ENCODE measurements around a stretch of chr16.

- RRBS, result 1% methylated on average over 53 of the region's 95 CpGs
Observed at GRCh38 chr16:30658553-30659594, 643 bp downstream of the FBRS start.

DNA sequence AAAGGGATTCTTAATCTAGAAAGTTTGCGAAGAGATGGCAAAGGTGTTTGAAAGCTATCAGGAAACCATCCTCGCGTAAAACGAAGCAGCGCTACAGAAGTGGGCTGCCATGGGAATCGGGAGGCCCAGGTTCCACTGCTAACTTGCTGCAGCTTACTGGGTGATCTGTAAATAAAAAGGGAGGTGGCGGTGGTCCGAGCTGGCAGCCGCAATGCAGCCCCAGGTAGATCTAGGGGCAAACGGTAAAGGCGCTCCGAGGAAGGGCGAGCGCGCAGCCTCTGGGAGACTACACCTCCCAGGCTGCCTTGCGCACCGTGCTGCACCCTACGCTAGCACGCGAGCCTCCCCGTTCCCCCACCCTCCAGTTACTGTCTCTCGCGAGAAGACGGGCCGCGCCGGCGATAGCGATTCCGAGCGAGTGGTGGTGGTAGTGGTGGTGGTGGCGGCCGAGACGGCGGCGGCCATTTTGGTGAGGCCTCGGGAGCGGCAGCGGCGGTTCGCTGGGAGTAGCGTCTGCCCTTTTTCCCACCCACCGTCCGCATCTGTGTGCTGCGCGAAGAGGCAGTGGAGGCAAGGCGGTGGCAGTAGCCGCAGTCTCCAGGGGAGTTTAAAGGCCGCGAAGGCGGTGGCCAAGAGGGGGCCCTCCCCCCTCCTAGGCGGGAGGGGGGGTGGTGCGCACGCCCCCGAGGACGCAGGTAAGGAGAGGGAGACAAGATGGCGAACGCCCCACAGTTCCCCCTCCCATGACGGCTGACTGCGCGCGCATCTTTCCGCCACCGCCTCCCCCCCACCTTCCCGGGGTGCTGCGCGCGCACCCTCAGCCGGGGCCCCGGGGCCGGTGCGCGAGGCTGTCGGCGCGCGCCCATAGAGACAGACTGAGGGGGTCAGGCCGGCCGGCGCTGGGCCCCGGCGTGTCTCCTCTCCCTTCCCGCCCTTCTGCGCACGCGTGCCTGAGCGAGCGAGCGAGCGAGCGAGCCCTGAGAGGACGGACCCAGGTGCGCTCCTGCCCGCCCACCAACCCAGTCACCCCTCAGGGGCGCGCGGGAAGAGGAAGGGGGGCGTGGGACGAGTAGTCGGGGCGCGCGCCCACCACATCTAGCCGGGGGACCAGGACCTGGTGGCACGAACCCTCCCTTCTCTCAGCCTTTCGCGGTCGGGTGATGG is 822 bp upstream of the SRCAP start:
- RRBS, result under 1% methylated on average over 7 of the region's 108 CpGs

GRCh38 chr16:30741271-30742260 is 1.1 kb downstream of the TMEM265 start:
- RRBS, result no CpG with 5 or more reads among the region's 10 CpGs

DNA sequence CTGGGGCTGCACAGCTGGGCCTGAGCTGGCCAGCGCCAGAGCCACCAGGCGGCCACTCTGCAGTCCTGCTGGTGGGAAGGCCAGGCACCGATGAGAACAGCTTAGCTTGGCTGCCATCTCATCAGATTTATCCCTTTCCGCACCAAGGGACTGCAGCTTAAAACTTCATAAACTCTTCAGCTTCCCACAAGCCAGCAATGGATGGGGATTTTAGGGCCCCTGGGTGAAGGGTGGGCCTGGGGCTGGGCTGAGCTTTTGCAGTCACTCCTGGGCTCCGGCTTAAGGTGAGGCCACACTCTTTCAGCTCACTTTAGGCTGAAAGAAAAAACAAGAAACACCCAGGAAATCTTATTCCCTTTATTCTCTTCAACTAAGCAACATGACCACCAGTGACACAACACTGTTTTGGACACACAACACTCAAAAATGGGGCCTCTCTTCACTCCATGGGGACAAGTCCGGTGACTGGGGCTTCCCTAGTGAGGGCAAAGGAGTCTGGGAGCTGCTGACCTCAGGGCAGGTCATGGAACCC is 8.8 kb downstream of the ZNF629 start:
- RRBS, result no CpG with 5 or more reads among the region's 6 CpGs

GRCh38 chr16:30786073-30786646 is 845 bp downstream of the ZNF629 start:
- RRBS, result no CpG with 5 or more reads among the region's 30 CpGs

DNA sequence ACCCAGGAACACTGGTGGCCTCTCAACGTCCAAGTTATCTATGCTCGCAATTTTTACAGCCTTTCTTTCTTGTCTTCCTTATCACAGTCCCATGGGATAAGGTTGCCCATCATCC is 690 bp upstream of the ZNF629 start:
- RRBS, result no CpG with 5 or more reads among the region's 2 CpGs

DNA sequence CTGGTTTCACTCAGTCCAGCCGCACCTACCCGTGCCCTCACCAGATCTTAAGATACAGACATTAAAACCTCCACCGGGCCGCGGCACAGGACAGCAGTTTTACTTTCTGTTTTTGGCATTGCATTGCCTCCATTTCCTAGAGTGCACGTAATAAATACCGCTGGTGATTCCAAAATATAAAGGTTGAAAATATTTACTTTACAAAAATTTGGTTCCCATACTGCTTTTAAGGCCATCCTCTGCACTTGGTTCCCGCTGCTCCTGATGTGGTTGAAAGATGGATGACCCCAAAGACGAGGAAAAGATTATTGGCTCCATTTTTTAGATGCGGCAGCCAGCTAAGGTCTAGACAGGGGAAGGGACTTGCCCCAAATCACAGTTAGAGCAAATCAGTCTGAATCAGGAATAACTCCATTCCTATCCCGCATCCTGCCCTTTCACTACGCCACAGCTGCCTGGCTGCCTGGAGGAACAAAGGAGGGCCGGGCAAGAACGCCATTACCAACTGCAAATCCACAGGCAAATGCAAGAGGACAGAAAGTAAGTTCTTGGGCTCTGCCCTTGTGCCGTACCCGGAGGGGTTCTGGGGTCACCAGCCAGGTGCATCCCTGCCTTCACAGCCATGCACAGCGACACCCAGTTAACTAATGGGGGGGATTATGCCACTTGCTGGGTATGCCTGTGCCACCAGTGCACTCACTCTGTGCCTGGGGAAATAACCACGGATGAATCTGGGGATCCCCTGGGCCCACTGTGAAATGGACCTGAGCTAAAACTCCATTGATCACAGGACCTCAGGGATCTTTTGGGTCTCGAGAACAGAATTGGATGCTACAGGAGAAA is 18.1 kb downstream of the BCL7C start:
- RRBS, result 2% methylated on average over 4 of the region's 19 CpGs

GRCh38 chr16:30876422-30876852 is 17.4 kb downstream of the BCL7C start:
- RRBS, result no CpG with 5 or more reads among the region's 1 CpG

DNA sequence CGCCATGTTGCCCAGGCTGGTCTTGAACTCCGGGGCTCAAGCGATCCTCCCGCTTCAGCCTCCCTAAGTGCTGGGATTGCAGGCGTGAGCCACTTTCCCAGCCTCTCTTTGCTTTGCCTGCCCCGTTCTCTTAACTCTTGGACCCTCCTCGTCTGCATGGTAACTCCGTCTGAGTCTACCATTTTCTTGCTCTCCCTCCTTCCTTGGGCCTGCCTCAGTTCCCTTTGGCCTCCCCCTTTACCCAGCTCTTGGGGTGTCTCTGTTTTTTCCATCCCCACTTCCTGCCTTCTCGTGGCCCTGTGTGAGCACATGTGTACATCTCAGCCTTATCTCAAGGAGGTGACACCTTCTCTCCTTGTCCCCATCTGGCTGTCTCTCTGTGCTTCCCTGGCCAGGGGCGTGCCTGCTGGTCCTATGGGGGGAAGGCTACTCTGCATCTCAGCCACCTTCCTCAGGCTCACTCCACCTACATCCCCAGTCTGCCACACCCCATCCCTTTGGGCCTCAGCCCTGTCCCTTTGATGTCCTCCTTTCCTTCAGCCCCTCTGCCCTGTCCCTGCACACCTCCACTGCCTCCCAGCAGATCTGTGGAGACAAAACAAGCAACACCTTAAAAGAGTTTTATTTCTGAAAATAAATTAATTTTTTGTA is 6.6 kb downstream of the CTF1 start:
- RRBS, result no CpG with 5 or more reads among the region's 10 CpGs

- RRBS, result no CpG with 5 or more reads among the region's 22 CpGs
Observed at GRCh38 chr16:30921424-30922023, 1.8 kb upstream of the FBXL19 start.

DNA sequence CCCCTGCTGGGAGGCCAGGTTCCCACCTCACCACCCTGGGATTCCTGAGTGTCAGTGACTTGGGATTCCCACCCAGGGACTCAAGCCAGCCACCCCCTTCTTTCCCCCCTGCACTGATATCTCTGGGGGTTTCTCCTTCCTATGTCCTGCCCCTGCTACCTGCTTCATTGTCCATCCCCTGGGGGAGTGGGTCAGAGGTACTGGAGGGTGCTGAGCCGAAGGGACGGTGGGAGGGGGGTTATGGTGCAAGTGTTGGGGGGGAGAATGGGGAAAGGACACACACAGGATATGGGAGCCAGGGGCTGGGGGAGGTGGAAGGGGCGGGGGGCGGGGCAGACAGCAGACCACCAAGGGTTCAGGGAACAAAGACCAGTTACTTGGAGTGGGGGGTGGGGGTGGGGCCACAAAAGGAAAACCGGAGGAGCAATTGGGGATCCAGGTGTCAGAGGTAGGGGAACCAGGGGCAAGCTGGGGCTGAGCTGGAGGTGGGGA is 1.5 kb upstream of the ORAI3 start:
- RRBS, result no CpG with 5 or more reads among the region's 5 CpGs

- RRBS, result no CpG with 5 or more reads among the region's 37 CpGs
Observed at GRCh38 chr16:30956720-30957412, 688 bp upstream of the SETD1A start.

DNA sequence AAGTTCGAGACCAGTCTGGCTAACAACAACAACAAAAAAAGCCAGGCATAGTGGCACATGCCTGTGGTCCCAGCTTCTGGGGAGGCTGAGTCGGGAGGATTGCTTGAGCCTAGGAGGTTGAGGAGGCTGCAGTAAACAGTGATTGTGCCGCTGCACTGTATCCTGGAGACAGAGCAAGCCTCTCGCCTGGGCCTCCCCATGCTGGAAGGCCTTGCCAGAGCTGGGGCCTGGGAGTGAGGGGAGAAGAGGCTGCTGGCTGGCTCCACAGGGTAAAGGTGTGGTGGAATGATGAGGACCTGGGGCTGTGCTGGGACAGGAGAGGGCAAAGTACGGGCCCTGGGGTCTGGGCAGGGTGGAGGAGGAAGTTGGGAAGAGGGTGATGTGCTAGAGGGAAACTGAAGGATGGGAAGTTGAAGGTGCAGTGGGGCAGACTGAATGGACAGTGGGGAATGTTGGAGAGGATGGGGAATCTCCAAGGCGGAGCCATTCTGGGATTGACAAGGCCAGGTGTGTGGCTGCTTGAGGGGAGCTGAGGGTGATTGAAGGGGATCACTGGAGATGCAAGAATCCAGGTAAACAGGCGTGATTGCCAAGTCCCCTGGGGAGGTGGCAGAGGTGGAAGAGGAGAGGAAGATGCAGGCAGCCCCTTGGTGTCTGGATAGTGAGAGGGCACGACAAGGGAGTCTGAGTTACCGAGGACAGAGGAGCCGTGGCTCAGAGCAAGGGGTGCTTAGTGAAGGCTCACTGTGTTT is 8.6 kb upstream of the HSD3B7 start:
- RRBS, result no CpG with 5 or more reads among the region's 10 CpGs

GRCh38 chr16:31118409-31118864 is 973 bp downstream of the KAT8 start:
- RRBS, result no CpG with 5 or more reads among the region's 4 CpGs

DNA sequence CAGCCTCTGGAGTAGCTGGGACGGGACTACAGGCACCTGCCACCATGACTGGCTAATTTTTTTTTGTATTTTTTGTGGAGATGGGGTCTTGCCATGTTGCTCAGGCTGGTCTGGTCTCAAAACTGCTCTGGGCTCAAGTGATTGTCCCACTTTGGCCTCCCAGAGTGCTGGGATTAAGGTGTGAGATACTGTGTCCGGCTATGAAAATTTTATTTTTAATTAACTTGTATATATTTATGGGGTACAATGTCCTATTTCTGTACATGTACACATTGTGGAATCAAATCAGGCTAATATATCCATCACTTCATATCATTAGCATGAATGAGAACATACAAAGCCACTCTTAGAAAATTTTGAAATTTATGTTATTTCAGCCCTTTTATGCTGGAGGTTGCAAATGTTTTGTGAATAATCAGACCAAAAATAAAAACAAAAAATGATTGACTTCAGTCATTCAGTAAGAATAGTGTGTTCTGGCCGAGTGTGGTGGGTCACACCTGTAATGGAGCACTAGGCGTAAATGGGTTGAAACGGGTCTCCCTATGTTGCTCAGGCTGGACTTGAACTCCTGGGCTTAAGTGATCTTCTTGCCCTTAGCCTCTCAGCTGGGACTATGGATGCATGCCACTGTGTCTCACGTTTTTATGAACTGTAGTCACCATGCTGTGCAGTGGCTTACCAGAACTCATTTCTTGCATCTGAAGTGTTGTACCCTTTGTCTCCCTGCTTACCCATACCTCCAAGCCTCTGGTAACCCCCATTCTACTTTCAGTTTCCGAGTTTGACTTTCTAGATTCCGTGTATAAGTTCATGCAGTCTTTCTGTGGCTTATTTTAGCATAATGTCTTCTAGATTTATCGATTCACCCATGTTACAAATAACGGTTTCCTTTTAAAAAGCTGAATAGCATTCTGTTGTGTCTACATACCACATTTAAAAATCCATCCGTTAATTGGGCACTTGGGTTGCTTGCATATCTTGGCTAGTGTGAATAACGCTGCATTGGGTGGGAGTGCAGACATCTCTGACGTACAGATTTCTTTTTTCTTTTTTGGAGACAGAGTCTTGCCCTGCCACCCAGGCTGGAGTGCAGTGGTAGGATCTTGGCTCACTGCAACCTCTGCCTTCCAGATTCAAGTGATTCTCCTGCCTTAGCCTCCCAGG is 7.8 kb downstream of the PYCARD start:
- RRBS, result no CpG with 5 or more reads among the region's 13 CpGs

DNA sequence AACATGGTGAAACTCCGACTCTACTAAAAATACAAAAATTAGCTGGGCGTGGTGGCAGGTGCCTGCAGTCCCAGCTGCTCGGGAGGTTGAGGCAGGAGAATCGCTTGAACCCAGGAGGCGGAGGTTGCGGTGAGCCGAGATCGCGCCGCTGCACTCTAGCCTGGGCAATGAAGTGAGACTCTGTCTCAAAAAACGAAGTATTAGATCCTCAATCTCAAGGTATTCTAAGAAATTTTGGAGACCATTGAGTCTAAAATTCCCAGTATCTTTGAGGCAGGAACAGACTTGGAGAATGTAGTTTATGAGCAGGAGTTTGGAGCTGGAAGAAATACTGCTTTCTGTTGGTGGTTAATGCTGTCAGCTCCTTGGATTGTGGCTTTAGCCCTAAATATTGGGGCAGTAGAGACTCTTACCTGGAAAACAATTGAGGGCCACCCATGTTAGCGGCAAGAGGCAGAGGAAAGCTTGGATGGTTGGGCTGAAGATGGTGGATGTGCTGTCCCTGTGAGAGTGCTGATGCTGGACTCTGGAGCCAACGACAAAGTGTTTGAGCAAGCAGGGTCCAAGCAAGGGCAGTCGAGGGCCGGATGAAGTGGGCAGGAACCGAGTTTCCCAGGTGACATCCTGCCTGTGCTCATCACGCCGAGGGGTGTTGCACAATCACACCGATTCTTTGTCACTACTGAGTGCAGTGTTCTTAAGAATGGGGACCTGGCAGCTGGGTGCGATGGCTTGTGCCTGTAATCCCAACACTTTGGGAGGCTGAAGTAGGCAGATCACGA is 6.4 kb downstream of the PYCARD start:
- RRBS, result no CpG with 5 or more reads among the region's 21 CpGs

DNA sequence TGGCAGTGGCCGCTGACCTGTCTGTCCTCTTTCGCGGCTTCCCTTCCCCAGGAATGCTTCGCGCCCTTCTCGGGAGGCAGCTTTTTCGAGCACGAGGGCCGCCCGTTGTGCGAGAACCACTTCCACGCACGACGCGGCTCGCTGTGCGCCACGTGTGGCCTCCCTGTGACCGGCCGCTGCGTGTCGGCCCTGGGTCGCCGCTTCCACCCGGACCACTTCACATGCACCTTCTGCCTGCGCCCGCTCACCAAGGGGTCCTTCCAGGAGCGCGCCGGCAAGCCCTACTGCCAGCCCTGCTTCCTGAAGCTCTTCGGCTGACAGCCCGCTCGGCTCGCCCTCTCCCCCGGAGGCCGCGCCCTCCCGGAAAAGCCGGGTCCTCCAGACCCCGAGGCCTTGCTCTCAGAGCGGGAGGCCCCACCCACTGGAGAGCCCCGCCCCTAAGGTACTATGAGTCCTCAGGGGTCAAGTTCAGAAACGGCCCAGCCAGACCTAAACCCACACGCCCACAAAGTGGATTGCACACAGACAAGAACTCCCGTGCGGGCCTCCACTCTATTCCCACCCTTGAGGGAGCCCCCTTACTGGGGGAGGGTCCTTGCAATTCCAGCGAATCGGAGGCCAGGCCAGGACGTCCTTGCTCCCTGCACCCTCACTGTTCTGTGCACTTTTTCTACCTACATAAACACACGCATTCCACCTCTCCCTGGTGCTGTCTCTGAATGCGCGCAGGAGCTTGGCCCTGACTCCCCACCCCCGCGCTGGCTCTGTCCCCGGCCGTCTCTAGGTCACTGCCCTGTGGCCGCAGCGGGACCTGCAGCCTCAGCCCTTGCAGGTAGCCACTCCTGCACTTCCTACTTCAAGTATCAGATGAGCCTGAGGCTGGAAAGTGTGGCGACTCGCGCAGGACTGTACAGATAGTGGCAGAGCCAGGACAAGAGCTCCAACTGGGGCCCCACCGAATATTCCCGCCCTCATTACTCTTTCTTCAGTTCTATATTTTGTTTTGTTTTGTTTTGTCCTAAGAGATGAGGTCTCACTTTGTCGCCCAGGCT is 5.3 kb upstream of the SLC5A2 start:
- RRBS, result 11% methylated on average over 17 of the region's 64 CpGs

- RRBS, result 16% methylated on average over 37 of the region's 64 CpGs
Observed at GRCh38 chr16:31537259-31538095, 9.8 kb downstream of the AHSP start.

DNA sequence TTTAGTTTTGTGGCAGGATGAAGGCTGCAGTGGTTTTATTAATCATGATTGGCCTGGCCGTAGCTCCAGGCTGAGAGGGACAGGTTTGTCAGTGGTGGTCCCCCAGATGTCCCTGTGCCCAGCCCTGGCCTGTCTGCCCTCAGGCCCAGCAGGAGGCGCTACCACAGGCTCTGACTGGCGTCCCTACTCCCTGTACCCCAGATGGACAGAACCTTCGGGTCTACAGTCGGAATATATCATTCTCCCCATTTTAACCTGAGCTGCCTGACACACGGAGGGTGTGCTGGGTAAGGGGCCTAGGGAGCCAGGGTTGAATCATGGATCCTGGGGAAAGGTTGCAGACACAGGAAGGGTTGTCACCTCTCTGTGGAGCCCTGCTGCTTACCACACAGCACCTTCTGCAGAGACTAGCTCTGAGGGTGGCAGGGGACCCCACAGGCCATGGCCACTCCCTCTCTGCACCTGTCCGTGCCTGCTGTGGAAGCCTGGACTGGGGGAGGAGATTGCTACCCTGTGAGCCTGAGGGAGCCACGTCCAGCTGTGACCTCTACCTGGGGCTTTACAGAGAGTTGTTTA is 1.7 kb upstream of the KRBOX5 start:
- RRBS, result no CpG with 5 or more reads among the region's 8 CpGs

- RRBS, result 59% methylated on average over 9 of the region's 52 CpGs
Observed at GRCh38 chr16:33706909-33707570, 247.6 kb downstream of the TP53TG3F start.

All from zone of skin (tissue), 1 donor.